CD14-positive monocyte (primary cell): ENCODE data around the genes ACER3 and CAPN5.

GRCh38 chr11:76209134-76210414 is 3.3 kb upstream of the WNT11 start:
- CAGE, long polyA plus RNA = no peak

- CAGE, long polyA plus RNA = no peak
These were observed 41.7 kb upstream of the WNT11 start for GRCh38 chr11:76247932-76248376.

DNA sequence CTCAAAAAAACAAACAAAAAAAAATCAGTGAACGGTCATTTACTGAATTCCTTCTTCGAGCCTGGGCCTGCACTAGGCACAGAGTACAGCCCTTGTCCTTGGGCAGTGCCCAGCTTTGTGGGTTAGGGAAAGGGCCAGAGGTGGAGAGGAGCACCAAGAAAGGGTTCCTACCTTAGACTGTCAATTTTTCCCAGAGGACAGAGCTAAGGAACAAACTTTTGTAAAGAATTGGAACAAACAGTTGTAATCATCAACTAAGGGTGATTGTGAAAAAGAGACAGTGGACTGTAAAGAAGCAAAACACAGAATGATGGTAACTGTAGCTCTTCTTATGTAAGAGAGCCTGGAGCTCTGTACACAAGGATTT is 10.8 kb downstream of the GVQW3 start:
- CAGE, long polyA plus RNA = no peak

- CAGE, long polyA plus RNA = no peak
These were observed 49.3 kb downstream of the EMSY start for GRCh38 chr11:76494152-76494513.

GRCh38 chr11:76653277-76654434 is 16.9 kb downstream of the LRRC32 start:
- CAGE, long polyA plus RNA = no peak

GRCh38 chr11:76666309-76667008 is 4.1 kb downstream of the LRRC32 start:
- CAGE, long polyA plus RNA = no peak

GRCh38 chr11:76751915-76753228 is 30.8 kb upstream of the TSKU start:
- CAGE, long polyA plus RNA = no peak

- CAGE, long polyA plus RNA = no peak
These were observed 13.1 kb upstream of the TSKU start for GRCh38 chr11:76770030-76770496.

GRCh38 chr11:76784058-76785067 is 1.2 kb downstream of the TSKU start:
- CAGE, long polyA plus RNA = no peak

- CAGE, long polyA plus RNA = no peak
These were observed 18.1 kb downstream of the TSKU start for GRCh38 chr11:76801079-76801766.

- CAGE, long polyA plus RNA = no peak
These were observed 24.1 kb downstream of the TSKU start for GRCh38 chr11:76806878-76807954.

GRCh38 chr11:76810043-76810583 is 27.0 kb downstream of the TSKU start:
- CAGE, long polyA plus RNA = no peak

GRCh38 chr11:76839333-76839820 is 21.3 kb upstream of the ACER3 start:
- CAGE, long polyA plus RNA = no peak

- CAGE, long polyA plus RNA = no peak
These were observed at the start of gene ACER3 for GRCh38 chr11:76860288-76861649. Gene ACER3, plus strand, starts transcription at chr11:76860918.

DNA sequence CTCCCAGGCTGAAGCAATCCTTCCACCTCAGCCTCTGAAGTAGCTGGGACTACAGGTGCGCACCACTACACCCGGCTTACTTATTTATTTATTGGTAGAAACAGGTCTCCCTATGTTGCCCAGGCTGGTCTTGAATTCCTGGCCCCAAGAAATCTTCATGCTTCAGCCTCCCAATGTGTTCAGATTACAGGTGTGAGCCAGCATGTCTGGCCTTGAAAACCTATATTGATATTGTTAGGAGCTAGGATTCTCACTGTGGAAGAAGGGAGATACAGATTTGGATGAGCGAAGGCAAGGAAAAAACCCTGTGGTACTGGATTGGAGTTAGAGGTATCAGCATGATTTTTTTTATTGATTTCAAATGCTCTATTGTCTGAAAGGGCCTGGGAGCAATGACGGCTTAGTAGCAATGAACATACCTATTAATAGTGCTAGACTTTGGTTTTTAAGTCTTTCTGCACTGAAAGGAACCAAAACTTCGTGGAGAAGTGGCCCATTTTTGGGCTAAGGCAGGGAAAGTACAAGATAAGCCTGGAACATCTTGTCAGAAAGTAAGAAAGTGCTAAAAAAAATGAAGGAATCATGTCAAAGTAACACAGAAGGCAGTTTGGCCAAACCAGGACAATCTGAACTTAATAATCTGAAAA is 77.8 kb downstream of the ACER3 start:
- CAGE, long polyA plus RNA = no peak

DNA sequence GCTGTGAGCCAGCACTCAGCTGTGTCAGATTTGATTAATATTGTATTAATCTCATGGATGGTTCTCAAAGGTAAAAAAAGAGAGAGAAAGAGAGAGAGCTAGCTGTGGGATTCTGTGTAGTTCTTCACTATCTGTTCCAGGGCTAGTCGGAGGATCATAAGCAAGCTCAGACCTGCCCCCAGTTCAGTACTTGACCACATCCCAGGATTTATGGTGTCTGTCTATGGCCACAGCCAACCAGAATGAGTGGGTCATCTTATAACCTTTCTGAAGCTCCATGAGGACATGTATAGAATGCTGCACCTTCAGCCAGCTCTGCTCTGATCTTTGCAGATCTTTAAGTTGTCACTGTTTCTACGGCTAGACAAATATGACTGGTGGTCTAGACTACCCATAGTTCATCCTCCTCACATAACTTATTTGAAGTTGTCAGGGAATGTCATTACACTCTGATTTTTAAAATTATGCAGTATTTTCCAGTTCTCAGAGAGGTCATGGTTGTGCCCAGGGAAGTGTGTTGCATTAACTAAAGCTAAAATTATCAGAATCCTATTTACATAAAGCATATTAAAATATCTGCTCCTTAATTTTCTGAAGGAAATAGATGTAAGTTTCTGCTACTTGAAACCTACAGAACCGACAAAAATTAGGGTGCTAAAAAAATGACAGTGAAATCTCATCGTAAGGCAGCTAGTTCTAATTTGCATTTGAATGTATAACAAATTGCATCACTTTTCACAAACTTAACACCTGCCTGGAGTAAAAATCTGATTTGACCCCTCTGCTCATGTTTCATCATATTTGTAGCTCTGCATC is 13.2 kb upstream of the B3GNT6 start:
- CAGE, long polyA plus RNA = no peak

- CAGE, long polyA plus RNA = no peak
These were observed 4.4 kb upstream of the B3GNT6 start for GRCh38 chr11:77029566-77030335.

GRCh38 chr11:77066159-77067173 is at the start of gene CAPN5:
Gene CAPN5, plus strand, starts transcription at chr11:77066971.
- CAGE, long polyA plus RNA = no peak

DNA sequence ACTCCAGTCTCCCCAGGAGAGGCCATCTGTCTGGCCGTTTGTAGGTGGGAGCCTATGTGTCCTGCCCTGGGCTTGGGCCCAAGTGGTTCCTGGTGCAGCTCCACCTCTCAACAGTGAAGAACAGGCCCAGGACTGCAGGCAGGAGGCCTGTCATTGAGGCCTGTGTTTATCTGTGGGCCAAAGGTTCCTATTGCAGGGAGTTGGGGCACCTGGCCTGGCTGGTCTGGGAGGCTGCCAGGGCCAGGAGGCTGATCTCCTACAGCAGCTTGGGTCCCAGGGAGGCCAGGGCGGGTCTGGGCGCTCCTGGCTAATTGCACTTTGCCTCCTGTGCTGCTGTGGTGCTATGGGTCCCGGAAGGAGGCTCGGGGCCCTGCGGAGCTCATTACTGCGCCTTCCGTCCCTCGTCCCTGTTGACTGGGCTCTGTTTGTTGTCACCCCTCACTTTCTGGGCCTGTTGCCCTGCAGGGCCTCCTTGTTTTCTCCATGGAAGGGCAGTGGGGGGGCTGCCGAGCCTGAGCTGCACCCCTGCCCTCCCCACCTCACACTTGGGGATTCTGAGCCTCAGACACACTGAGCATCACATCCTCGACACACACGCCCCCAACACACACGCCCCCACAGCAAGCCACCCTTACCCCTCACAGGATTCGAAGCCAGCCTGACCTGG is 6.9 kb upstream of the OMP start:
- CAGE, long polyA plus RNA = no peak

GRCh38 chr11:77108506-77108750 is 5.8 kb downstream of the OMP start:
- CAGE, long polyA plus RNA = no peak